SK-N-MC (cell line): ENCODE results near the genes PAQR7 and CATSPER4.

GRCh38 chr1:25693878-25694363, 77.3 kb downstream of the MAN1C1 start:
- RRBS: no CpG with 5 or more reads among the region's 3 CpGs

- RRBS: no CpG with 5 or more reads among the region's 3 CpGs
These were observed 5.9 kb downstream of the SELENON start for GRCh38 chr1:25805811-25806279.

- RRBS: 91% methylated on average over 11 of the region's 81 CpGs
These were observed at the start of gene PAQR7 for GRCh38 chr1:25875403-25876336. PAQR7 (minus strand) TSS chr1:25875708.

- RRBS: no CpG with 5 or more reads among the region's 8 CpGs
These were observed 6.9 kb downstream of the EXTL1 start for GRCh38 chr1:26028353-26028906.

- RRBS: no CpG with 5 or more reads among the region's 8 CpGs
These were observed 1.4 kb upstream of the SLC30A2 start for GRCh38 chr1:26047228-26047773.

- RRBS: no CpG with 5 or more reads among the region's 5 CpGs
These were observed 18.1 kb upstream of the PDIK1L start for GRCh38 chr1:26093593-26093914.

- RRBS: no CpG with 5 or more reads among the region's 8 CpGs
These were observed 2.4 kb upstream of the FAM110D start for GRCh38 chr1:26156446-26156920.

- RRBS: no CpG with 5 or more reads among the region's 7 CpGs
These were observed 1.8 kb downstream of the FAM110D start for GRCh38 chr1:26160645-26161077.

DNA sequence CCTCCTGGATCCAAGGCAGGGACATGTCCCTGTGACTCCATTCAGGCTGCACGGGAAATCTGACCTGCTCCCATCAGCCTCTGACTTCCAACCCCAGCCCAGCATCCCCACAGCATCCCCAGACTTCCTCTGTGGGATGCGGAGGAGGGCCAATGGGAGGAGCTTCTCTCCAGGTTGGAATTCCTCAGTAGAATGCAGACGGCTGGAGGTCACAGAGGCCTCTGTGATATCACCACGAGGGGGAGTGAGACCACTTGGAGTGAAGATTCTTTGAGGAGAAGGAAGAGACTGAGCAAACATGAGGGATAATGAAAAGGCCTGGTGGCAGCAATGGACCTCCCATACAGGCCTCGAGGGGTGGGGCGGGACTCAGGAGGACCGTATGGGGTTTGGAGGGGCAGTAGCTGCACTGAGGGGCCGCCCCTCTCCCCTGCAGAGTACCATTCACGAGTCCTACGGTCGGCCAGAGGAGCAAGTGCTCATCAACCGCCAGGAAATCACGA, at the start of gene CATSPER4:
CATSPER4 (plus strand) TSS at position 273 of the 503 bp plus-strand sequence.
- RRBS: no CpG with 5 or more reads among the region's 13 CpGs

- RRBS: no CpG with 5 or more reads among the region's 4 CpGs
These were observed 3.1 kb downstream of the SH3BGRL3 start for GRCh38 chr1:26282962-26283348.

GRCh38 chr1:26288556-26288984, 8.7 kb downstream of the SH3BGRL3 start:
- RRBS: no CpG with 5 or more reads among the region's 3 CpGs

- RRBS: no CpG with 5 or more reads among the region's 17 CpGs
These were observed 10.9 kb downstream of the SH3BGRL3 start for GRCh38 chr1:26290593-26291312.

- RRBS: no CpG with 5 or more reads among the region's 7 CpGs
These were observed 857 bp downstream of the UBXN11 start for GRCh38 chr1:26305521-26306037.

GRCh38 chr1:26412115-26413044, 1.8 kb downstream of the LIN28A start:
- RRBS: no CpG with 5 or more reads among the region's 10 CpGs

DNA sequence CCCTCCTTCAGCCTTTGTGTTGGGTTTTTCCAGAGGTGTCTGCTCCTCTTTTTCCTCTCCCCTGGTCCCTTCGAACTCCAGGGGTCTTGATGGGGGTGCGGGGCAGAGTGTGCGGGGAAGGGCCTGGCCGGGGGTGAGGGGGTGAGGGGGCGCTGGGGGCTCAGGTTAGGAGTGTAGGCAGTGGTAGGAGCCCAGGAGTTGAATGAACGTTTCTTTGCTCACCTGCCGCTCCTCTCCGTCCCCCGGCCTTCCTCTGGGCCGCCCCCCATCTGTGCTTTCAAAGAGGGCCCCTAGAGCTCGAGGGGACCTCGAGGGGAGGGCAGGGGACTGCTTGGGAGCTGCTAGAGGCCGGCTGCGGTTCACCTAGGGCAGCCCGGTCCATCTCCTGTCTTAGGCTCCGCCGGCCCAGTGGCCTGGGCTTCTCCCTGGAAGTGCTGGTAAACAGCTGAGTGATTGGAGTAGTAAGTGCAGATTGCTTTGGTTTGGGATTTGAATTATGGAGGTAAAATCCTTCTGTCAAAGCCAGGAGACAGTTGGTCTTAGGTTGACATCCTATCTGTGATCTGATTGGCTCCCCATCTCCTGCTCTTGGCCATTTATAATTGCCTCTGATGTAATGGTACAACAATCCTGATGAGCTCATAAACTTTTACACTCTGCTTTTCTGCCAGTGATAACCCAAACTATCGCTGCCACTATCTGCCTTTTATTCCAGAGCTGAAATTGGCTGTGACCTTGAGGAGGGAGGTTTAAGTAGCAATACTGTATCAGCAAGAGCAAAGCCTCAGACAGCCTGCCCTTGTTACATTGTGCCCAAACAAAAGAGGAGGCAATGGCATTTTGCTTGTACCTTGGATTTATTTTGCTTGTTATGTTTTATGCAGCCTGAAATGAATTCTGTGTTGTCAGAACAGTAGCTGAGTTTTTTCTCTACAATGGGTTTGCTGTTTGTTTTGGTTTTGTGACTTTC, 2.2 kb downstream of the ARID1A start:
- RRBS: 4% methylated on average over 3 of the region's 18 CpGs

- RRBS: no CpG with 5 or more reads among the region's 2 CpGs
These were observed 21.6 kb upstream of the PIGV start for GRCh38 chr1:26766014-26766706.

- RRBS: no CpG with 5 or more reads among the region's 2 CpGs
These were observed 9.4 kb upstream of the PIGV start for GRCh38 chr1:26778326-26778801.

DNA sequence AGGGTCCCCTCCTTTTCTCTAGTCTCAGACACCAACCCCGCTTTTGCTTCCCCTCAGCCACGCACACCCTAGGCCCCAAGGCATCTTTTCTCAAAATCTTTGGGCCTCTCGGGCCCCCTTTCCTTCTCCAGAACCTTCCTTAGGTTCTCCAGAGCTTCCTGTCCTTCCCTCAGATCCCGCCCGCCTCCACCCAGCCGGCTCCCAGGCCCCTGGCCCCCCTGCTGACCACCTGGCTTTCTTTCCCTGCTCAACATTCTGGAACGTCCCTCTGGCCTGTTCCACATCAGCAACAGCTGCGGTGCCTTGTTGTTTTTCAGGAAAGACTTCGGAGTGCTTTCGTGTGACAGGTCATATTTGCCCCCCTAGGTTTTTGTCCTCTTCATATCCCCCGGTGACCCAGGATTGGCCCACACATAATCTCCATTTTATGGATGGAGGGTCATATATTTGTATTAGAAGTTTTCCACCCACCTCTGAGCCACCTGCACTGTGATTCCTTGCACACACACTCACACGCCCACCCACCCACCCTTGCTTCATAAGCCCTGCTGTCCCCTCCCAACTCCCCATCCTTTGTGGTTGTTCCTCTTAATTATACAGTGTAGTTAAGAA, 1.3 kb downstream of the ZDHHC18 start:
- RRBS: no CpG with 5 or more reads among the region's 12 CpGs

DNA sequence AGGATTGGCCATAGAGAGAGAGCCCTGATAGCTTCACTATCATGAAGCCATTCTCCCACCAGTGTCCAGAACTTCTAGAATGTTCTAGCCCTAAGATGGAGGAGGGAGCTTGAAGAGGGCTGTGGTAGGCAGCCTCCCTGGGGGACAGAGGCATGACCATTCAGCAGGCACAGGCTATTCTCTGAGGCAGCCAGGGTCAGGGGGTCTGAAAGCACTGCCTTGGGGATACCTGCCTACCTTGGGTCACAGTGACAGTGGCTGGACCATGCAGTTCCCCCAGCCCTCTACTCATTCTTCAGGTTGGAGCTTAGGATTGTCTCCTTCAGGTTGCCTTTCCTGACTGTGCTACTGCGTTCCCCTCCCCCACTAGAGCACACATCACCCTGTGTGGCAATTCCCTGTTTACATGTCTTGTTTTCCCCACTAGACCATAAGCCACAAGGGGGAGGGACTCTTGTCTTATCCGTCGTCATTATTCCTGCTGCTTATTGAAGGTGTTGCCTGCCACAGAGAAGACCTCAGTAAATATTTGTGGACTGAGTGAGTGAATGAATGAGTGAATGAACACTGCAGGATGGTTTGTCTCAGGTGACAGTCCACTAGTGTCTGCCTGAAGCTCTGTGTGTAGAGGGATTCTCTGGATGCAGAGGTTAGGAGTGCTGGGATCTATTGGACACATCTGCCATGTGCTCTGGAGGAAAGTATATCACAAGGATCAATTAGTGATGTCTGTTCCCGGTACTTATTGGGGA, 5.2 kb downstream of the ZDHHC18 start:
- RRBS: no CpG with 5 or more reads among the region's 4 CpGs

DNA sequence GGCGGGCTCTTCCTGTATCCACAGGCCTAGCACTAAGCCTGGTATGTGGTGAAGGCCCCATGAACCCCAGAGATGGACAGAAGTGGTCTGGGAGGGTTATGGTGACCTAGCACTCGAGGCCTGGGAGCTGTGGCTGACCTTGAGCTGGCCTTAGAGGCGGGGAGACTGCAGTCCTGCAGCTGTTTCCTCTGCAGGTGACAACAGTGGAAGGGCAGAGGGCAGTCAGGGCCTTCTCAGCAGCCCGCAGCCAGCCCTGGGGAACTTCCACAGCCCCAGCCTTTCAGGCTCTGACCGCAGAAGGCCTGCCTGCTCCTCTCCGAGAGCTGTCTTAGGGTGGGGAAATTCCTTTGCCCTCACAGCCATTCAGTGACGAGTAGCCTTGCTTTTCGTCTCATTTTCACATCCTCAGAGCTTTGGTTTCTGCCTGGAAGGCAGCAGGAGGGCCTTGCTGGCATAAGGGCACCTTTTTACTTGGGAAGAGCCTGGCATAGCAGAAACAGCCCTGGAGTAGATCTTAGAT, 12.4 kb downstream of the ZDHHC18 start:
- RRBS: no CpG with 5 or more reads among the region's 8 CpGs